Bile duct (tissue), 1 donor: ENCODE results near the genes HIGD1A and ZNF35.

GRCh38 chr3:42804106-42804816, at the start of gene HIGD1A:
TSS of gene HIGD1A (minus strand) at chr3:42804490.
- PRO-cap: bidirectional peak, plus-strand start at chr3:42804663, minus-strand start at chr3:42804518

- PRO-cap: no peak
Measured at GRCh38 chr3:42831174-42831781, 22.0 kb downstream of the ACKR2 start.

DNA sequence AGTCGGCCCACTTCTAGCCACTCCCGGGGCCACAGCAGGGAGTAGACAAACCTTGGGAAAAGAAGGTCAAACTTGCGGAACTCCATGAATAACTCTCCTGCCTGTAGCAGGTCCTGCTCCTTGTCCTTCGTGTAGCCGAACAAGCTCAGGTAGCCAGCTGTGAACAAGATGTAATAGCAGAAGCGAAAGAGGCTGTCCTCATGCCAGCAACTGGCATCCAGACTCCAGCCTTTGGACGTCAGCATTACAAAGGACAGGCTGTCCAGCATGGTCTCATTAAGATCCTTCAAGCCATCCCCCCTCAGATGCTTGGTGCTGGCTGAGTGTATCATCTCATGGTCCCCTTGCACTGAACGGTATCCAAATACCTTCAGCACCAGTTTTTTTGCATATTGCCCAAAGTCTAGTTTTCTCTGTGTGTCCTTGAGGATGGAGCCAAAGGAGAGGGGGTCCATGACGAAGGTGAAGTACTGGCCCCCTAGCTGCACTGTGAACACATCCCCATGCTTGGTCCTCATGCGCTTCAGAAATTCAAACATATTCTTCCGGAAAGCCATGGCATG, 476 bp downstream of the CYP8B1 start:
- PRO-cap: no peak

GRCh38 chr3:42906816-42907106, 819 bp downstream of the ZNF662 start:
- PRO-cap: no peak

- PRO-cap: no peak
Measured at GRCh38 chr3:42936584-42937150, 481 bp downstream of the KRBOX1 start.

- PRO-cap: no peak
Measured at GRCh38 chr3:42999087-42999599, 20.0 kb downstream of the GASK1A start.

GRCh38 chr3:43246876-43247473, 39.4 kb upstream of the SNRK start:
- PRO-cap: no peak

GRCh38 chr3:43296386-43297023, 10.2 kb downstream of the SNRK start:
- PRO-cap: no peak

- PRO-cap: no peak
Measured at GRCh38 chr3:43418329-43419181, 132.2 kb downstream of the SNRK start.

GRCh38 chr3:43624599-43625388, 3.0 kb upstream of the ANO10 start:
- PRO-cap: no peak

- PRO-cap: no peak
Measured at GRCh38 chr3:43883908-43884432, 193.2 kb downstream of the ABHD5 start.

- PRO-cap: no peak
Measured at GRCh38 chr3:44445496-44446664, 31.6 kb downstream of the ZNF445 start.

GRCh38 chr3:44447906-44448386, 29.5 kb downstream of the ZNF445 start:
- PRO-cap: no peak

- PRO-cap: no peak
Measured at GRCh38 chr3:44468504-44469073, 8.9 kb downstream of the ZNF445 start.

- PRO-cap: no peak
Measured at GRCh38 chr3:44509619-44510066, 32.2 kb upstream of the ZNF445 start.

GRCh38 chr3:44648045-44649360, at the start of gene ZNF35:
TSS of gene ZNF35 (plus strand) at chr3:44648732.
- PRO-cap: bidirectional peak, plus-strand start at chr3:44648745, minus-strand start at chr3:44648590

- PRO-cap: no peak
Measured at GRCh38 chr3:44669900-44670208, 21.3 kb downstream of the ZNF35 start.

- PRO-cap: unidirectional peak, minus-strand start at chr3:44996723
Measured at GRCh38 chr3:44996480-44997287, 20.6 kb downstream of the EXOSC7 start.

DNA sequence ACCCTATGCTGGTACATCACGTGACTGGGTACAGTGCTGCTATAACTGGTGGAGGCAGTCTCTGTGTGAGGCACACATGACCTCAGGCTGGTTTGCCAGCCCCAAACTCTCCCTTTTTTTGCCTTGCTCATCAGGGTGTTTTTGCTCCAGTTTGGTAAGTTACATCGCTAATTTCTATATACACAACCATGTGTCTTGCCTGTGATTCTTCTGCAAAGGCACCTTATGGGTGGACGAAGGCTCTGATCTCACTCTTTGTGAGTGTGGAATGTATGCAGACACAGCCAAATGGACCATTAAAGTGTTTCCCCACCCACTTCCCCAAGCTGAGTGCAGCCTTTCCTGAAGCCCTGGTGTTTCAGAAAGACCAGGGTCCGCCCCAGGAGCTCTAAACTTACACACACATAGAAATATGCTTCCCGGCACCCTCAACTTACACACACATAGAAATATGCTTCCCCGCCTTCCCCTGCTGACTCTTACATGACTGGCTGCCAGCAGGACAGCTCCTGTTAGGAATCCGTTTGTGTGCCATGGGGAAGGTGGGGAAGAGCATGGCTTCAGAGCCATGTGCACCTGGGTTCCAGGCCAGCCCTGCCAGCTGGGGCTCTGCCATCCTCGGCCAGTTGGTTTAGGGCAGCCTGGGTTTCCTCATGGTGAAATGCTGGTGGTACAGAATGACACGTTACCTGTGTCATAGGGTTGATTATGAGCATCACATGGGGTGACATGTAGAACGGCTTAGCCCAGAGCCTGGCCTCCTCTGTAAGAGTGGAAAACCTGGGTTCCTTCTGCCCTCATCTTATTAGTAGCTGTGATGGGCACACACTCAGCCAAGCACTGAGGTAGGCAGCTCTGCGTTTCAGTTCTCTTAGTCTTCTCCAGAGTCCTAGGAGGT, 3.5 kb downstream of the CLEC3B start:
- PRO-cap: no peak

DNA sequence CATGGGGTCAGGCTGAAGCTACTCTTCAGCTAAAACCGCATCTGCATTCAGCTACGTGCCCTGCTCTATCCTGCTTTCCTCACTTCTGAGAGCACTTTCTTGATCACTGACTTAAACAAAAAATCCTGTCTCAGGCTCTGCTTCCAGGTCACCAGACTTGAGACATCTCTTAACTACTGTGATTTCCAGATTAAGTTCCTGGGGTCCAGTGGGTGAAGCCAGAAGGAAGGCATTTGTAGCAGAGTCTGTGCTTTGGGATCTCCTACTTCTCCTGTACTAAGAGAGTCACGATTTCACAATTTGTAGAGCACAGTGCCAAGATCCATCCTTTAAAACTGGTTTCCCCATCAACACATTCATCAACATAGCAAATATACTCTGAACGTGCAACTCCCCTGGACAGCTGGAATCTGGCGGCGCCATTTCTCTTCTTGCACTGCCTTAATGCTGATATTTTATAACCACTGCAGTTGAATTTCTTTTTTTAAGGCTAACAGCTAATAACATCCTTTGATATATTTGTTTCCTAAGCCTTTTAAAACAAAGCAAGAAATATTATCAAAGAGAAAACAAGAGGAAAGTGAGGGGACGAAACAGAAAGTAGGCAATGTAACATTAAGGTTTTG, 33.2 kb downstream of the CDCP1 start:
- PRO-cap: no peak